Metastatic Lung Carcinoma in the Adrenal Gland (tissue), 1 donor: ENCODE measurements around a stretch of chr7.

DNA sequence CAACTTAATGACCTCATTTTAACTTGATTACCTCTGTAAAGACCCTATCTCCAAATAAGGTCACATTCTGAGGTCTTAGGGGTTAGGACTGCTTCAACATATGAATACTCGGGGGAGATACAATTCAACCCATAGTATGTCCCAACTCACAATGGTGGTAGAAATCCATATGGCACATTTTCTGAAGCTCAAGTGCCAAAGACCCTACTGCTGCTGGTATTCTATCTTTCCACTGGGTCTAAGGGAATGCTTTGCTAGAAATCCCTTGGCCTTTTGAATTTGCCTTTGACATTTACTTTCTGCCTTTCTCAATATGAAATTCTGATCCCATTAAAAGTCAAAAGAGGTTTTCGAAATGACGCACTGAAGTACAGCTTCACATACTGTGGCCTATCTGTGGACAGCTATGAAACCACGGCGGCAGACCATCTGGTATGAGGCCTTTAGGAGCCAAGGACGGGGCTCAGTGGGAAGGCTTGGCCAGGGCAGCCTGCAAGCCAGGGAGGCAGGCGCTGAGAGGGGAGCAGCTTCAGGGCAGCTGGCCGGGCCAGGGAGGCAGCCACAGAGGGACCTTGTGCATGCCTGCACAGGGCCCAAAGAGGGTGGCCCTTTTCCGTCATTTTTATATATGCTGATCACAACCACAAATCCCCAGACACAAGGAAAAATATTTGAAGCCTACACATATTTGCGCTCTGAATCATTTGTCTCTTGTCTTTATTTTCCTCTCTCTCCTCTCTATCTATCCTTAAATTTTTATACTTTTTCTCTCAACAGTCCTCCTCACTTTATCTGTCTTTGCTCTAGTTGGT, 13.4 kb downstream of the CALD1 start:
- PRO-cap = no peak

- PRO-cap = no peak
Measured at GRCh38 chr7:134811680-134811926, 32.2 kb downstream of the CALD1 start.

DNA sequence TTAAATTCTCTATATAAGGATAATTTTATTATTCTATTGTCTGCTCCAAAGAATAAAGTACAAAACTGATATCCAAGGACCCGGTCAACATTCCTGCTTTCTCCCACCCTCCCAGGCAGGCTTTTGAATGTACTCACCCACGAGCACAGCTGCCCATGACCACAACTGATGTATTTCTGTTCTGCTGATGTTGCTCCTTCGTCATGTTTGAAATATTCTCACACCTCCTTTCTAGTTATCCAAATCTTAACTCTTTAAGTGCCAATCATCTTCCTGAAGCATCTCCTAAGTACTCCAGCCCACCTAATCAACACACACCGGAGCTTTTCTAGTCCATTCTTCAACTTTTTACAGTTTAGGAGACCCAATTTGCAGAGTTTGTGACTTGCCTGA, 46.7 kb downstream of the CALD1 start:
- PRO-cap = no peak

DNA sequence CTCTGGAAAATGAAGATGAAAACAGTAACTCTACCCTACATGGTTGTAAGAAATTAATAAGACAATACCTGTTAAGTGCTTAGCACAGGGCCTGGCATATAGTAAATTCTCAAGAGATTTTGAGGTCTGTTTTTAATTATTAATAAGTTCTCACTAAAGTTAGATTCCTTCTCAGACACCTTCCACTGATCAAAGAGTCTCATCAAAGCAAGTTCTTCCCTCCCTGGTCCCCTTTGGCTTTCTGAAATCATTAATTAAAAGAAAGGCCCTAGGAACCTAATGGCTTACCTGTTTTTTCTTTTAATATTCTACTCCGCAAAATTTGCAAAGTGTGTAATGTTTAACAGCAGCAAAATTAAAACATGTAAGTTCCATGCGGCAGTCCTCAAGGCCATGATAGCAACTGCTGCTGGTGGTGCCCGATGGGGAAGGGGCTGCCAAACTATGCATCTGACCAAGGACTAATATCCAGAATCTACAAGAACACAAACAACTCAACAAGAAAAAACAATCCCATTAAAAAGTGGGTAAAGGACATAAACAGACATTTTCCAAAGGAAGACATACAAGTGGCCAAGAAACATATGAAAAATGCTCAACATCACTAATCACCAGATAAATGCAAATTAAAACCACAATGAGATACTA, 4.7 kb downstream of the TMEM140 start:
- PRO-cap = no peak

- PRO-cap = no peak
Measured at GRCh38 chr7:135165997-135167242, 4.1 kb downstream of the CYREN start.

- PRO-cap = no peak
Measured at GRCh38 chr7:135186094-135187313, 16.0 kb upstream of the CYREN start.

DNA sequence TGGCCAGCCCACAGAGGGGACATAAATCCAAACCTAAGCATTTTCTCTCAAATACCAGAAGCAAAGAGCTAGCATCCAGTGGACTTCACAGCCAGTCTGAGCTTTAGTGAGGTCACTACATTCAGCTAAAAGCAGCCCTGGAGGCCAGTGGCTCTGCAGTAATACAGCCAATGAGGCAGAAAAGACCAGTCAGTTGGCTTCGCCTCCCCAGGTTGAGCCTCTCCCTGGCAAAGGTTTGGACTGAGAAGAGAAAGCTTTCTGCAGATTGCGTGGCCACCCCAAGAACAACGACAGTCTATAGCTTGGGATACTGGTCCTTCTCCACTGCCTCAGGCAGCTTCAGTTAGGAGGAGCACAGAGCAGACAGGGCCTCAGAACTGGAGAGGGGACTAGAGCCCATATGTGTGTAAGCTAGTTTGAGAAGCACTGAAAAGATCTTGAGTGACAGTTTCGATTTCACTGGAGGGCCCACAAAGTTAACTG, 3.8 kb downstream of the WDR91 start:
- PRO-cap = no peak

DNA sequence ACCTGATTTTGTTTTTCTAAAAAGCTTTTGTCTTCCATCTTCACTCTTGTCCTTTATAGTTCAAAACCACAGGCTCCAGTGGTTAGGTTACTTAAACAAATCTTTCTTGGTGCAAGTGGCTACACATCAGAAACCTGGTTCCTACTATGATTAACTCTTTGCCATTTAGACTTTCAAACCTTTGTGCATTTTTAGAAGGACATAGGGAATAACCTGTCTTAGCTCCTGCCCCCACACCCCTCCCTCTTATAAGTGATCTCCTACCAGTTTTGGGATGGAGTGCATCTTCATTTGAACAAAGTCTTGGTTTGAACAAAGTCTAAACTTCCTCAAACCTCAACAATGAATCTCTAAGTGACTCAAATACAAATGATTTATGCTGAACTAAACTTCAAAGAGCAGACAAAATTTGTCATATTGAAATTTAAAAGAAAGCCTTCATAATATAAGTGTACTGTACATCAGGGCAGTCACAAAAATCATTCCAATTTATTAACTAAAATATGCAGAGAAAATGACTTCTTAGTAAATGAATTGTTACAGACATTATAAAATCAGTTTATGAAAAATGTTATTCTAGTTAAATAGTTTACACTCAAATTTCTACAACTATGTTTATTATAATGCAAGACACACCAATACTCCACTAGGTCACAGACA, 136.0 kb downstream of the STRA8 start:
- PRO-cap = no peak

DNA sequence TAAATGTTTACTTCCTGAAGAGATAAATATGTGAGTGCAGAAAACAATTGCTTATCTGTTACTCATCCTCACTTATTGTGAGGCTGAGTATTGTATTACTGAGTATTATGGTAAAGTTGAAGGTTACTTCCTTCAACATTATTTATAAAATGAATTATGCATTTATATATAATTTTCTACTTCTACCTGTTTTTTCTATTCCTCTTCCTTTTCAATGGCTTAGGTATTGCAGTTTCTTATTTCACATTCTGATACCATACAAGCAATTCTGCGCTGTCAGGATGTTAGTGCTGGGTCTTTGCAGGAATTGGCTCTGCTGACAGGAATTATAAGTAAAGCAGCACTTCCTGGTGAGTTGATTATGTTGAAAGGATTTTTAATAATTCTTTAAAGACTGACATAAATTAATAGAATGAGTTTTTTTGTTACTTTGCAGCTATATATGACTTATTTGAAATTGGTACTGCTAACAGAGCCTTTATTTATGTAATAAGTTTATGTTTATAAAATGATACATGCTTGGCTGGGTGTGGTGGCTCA, 32.1 kb upstream of the STMP1 start:
- PRO-cap = no peak

DNA sequence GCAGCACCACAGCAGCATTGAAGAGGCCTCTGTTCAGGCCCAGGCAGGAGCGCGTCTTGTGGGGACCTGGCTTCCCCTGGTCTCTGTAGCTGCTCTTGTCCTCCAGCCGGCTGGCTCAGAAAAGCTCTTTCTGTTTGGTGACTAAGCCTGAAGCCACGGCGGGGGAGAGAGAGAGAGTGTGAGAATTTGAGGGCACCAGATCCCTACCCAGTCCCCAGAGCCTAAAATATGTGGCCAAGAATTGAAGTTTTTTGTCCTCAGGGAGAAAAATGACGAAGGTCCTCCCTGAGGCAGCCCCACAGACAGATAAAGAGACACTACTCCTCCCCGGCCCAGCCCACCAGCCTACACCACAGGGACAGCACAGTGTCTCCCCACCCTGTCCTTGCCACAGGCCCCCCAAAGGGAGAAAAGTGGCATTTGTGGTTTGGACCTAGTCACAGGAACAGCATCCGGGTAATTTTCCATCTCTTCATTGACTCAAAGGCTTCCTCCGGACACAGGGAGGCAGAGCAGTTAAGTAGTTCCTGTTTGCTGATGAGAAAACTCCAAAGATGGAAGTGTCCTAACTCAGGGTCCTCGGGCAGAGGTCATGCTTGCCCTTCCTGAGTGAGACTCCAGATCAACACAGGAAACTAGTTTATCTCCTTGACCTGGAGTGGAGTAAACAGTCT, 13.3 kb upstream of the FAM180A start:
- PRO-cap = no peak

DNA sequence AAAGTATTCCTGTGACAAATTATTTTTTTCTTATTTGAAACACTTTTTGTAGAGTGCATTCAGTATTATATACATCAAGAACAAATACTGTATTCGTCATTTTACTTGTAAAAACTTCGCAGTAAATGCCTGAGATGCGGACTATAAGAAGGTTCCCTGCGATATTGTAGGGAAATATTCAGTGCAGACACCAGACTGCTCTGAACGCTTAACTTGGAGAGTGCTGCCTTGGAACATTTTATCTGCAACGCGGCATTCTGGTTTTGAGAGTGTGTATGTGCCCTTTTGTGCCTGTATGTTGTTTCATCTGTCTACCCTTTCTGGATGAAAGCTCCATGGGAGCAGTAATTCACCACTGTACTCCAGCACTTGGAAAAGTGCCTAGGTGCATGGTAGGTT, 46.8 kb downstream of the MTPN start:
- PRO-cap = no peak

DNA sequence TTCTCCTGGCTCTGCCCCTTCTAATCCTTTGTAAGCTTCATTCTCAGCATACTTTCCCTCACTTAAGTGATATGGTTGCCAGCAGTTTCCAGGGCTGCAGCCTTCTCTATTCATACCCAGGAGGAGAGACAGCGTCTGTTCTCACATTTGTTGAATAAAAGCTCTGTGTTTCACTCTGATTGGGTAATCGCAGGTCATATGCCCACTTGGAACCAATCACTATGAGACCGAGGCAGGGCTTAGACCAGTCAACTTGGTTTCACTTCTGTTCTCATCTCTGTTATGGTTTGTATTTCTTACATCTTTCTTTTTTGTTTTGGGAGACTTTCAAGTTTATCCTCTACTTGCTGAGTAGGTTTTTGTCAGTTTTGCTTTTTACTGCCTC, 109.6 kb upstream of the MTPN start:
- PRO-cap = no peak

GRCh38 chr7:136830992-136831867, 37.2 kb upstream of the CHRM2 start:
- PRO-cap = no peak

DNA sequence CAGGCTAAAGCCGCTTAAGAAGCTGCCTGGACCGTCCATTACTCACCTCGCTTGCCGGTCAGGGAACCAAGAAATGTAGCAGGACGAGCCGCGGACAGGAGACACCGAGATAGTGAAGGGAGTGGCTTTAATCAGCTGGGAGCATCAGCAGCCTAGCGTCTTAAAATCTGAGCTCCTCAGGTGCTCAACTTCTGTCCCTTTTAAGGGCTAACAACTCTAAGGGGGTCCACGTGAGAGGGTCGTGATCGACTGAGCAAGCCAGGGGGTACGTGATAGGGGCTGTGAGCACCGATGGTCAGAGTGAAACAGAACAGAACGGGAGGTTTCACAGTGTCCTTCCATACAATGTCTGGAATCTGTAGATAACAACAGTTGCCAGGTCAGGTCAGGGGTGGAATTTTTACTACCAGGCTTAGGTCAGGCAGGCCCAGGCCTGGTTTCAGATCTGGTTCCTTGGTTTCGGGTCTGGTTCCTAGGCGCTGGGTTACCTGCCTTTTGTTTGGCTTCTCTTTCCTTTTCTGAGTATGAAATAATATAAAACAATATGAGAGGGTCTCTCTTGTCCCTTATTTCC, 75.2 kb downstream of the PTN start:
- PRO-cap = no peak

DNA sequence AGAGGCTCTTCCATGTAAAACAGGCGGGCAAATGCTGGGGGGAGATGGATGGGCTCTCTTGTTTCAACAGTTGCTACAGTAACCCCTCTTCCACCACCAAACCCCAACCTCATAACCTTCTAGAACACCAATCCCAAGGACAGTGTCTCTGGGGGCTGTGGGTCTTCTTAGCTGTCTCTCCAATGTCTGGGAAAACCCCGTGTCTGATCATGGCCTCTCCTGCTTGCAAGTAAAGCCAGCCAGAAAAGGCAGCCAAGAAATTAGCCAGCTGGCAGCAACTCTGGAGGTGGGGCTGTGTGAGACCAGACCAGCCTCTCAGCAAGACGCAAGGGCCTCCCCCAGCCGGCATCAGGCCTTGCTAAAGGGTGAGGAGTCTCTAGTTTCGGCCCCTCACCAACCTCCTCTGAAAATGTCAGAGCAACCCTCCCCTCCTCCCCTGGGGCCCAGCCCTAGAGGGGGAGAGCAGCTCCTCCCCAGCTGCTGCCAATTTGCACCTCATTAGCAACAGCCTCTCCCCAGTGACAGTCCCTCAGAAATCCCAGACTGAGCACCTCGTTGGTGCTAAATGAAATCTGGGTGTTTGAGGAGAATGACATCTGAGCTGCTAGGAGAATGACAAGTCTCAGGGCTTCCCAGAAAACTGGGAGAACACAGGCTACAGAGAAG, 26.1 kb downstream of the DGKI start:
- PRO-cap = no peak

DNA sequence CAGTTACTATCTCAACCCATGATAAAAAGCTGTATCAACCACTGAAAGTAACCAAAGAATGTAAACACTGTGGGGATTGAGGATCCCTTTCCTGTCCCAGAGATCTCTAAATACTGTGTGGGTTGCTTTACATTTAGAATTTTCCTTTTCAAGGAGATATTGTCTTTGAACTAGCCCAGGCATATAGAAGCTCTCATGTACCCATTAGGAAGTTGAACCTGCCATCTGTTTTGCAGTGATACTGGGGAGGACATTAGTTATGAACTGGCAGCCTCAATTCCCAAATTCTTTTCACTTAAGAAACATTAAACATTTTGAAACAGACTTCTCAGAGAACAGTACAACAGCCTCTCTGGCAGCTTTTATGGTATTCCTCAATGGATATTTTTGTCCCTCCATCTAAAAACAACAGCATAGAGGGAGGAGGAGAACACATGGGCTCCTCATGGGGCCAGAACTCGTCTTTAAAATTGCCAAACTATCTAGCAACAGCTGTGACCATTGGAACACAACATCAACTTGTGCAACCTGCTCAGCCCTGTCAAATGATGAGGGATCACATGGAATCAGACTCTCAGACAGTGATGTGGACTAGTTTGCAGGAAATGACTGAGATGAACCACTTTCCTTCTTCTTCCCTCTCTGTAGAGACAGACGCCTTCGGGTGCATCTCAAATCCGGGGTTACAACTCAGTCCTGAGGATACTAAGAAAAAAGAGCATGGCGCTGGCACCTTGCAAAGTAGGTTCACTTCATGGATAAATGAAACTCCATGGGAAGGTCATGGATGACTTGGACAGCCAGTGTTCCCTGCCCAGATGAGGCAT, 24.3 kb upstream of the DGKI start:
- PRO-cap = no peak

- PRO-cap = no peak
Measured at GRCh38 chr7:137879038-137880010, 32.5 kb upstream of the DGKI start.

GRCh38 chr7:137950777-137951398, 51.0 kb downstream of the CREB3L2 start:
- PRO-cap = no peak

GRCh38 chr7:137977100-137977511, 24.8 kb downstream of the CREB3L2 start:
- PRO-cap = no peak

DNA sequence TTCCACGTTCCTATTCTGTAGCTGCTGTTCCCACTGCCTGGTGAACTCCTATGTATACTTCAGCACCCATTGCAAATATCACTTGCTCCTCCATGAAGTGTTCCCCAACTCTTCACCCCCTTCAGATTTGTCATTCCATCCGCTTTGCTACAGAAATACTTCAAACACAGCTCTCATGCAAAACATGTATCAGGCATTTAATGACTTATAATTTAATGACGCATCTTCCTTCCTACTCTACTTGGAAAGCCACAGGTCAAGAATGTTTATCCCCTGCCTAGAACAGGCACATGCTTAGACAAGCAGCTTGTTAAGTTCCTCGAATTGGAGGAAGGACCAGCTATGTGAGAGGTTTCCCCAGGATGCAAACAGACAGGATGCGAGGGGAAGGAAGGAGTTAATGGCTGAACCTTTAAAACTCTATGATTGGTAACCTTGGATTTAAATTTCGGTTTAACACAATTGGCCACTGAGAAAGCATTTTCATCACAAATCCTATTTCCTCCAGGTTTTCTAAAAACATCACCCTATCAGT, 11.6 kb downstream of the CREB3L2 start:
- PRO-cap = no peak